Transverse colon (tissue), 4 donors: ENCODE measurements around a stretch of chr2.

DNA sequence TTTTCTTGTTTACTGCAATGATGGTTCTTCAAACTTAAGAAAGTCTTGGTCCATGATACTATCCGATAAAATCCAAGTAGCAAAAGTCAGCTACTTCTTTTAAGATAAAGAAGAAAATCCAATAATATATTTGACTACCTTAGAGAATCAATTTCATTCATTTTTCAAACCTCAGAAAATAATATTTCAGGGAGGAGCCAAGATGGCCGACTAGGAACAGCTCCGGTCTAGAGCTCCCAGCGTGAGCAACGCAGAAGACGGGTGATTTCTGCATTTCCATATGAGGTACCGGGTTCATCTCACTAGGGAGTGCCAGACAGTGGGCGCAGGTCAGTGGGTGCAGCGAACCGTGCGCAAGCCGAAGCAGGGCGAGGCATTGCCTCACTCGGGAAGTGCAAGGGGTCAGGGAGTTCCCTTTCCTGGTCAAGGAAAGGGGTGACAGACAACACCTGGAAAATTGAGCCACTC is 8.5 kb downstream of the EIPR1 start:
- PRO-cap = no peak
- RAMPAGE, long total RNA, 4 experiments = no peak in any of the 4 experiments

DNA sequence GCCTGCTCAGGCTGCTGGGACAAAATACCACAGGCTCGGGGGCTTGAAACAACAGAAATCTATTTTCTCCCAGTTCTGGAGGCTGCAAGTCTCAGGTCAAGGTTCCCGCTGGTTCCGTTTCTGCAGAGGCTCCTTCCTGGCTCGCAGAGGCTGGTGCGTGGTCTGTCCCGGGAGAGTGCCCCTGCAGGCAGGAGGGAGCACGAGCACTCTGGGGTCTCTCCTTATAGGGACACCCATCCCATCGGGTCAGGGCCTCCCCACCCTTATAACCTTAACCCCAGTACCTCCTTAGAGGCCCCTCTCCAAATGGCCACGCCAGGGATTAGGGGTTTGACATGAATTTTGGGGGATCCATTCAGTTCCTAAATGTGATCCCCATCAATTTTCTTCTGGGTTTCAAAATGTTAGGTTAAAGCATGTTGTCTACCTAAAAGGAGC is 17.4 kb upstream of the ADI1 start:
- PRO-cap = unidirectional peak, minus-strand start at position 122 of the sequence
- RAMPAGE, long total RNA, 4 experiments = no peak in any of the 4 experiments

- PRO-cap = no peak
- RAMPAGE, long total RNA, 4 experiments = no peak in any of the 4 experiments
Measured at GRCh38 chr2:3587216-3587869, 7.6 kb upstream of the COLEC11 start.

GRCh38 chr2:3901985-3902602 is 198.7 kb downstream of the DCDC2C start:
- PRO-cap = no peak
- RAMPAGE, long total RNA, 4 experiments = no peak in any of the 4 experiments

GRCh38 chr2:3912240-3912512 is 208.8 kb downstream of the DCDC2C start:
- PRO-cap = no peak
- RAMPAGE, long total RNA, 4 experiments = no peak in any of the 4 experiments

GRCh38 chr2:4132884-4133214 is 429.5 kb downstream of the DCDC2C start:
- PRO-cap = no peak
- RAMPAGE, long total RNA, 4 experiments = no peak in any of the 4 experiments

GRCh38 chr2:5059058-5059334 is 633.2 kb upstream of the SOX11 start:
- PRO-cap = no peak
- RAMPAGE, long total RNA, 4 experiments = no peak in any of the 4 experiments

- PRO-cap = no peak
- RAMPAGE, long total RNA, 4 experiments = no peak in any of the 4 experiments
Measured at GRCh38 chr2:5786856-5787307, 94.7 kb downstream of the SOX11 start.

DNA sequence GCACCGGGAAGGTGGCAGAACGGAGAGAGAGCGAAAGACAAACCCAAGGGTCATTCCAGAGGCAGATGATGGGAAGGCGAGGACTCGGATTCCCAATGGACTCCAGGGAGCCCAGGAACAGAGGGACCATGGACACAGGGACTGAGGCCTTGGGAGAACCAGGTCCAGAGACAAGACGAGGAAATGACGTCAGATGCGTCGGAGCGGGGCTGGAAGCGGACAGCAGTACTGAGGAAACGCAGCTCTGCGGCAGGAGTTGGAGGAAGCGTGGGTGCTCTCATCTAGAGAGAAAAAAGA is 44.9 kb downstream of the CMPK2 start:
- PRO-cap = no peak
- RAMPAGE, long total RNA, 4 experiments = no peak in any of the 4 experiments

DNA sequence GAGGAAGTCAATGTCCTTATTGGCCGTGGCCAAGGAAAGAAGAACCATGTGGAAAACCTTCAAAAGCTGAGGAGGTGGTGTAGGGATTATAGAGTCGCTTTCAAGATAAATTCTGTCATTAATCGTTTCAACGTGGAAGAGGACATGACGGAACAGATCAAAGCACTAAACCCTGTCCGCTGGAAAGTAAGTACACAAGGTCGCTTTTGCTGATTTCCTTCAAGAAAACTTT is 9.3 kb downstream of the RSAD2 start:
- PRO-cap = no peak
- RAMPAGE, long total RNA, 4 experiments = no peak in any of the 4 experiments

GRCh38 chr2:6890100-6890470 is 12.5 kb downstream of the RSAD2 start:
- PRO-cap = no peak
- RAMPAGE, long total RNA, 4 experiments = no peak in any of the 4 experiments

DNA sequence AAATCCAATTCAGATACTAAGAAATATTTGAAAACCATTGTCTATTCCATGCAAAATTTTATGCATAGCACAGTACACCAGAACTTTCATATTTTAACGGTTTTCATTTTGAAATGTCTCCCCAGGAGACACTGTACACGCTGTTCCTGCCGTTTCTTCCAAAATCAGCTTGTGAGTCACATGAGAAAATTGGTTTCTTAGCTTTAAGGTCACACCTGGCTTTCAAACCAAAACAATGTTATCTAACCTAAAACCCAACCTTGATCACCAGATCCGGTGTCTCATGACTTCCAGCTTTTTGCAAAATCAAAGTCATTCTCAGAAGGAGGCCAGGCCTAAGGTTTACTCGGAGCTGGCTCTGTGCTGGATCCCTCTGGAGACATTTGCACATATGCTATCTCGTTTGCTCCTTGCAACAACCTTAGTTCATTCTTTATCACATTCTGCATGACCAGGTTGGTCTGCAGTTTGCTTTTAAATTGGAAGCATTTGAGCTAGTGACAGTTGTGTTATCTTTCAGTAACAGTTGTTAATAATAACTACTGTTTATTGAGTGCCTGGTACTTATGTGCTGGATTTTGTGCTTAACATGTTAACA is 105.3 kb downstream of the RNF144A start:
- PRO-cap = no peak
- RAMPAGE, long total RNA, 4 experiments = no peak in any of the 4 experiments

DNA sequence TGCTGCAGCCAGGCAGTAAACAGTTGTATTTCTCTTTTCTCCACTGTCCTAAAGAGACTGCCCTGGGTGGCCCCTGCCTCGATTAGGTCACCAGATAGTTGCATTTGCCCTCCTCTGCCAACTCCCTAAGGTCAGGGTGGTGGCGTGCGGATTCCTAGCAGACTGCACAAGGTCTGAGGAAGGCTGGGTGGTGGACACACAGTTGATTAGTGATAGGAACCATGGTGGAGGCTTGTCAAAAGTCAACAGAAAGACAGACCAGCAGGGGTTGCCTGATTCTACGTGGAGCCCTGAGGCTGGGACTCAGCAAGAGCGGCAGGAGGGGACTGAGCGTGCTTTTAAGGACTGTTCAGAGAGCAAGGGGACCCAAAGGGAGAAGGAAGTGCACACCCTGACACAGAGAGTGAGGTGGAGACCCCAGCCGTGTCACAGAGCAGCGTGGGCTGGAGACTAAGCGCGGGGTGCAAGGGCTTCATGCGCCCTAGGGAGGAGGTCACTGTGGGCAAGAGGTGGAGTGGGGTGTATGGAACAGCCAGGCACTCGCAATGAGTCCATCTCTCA is 513.2 kb downstream of the RNF144A start:
- PRO-cap = unidirectional peak, plus-strand start at position 369 of the sequence
- RAMPAGE, long total RNA, 4 experiments = no peak in any of the 4 experiments

DNA sequence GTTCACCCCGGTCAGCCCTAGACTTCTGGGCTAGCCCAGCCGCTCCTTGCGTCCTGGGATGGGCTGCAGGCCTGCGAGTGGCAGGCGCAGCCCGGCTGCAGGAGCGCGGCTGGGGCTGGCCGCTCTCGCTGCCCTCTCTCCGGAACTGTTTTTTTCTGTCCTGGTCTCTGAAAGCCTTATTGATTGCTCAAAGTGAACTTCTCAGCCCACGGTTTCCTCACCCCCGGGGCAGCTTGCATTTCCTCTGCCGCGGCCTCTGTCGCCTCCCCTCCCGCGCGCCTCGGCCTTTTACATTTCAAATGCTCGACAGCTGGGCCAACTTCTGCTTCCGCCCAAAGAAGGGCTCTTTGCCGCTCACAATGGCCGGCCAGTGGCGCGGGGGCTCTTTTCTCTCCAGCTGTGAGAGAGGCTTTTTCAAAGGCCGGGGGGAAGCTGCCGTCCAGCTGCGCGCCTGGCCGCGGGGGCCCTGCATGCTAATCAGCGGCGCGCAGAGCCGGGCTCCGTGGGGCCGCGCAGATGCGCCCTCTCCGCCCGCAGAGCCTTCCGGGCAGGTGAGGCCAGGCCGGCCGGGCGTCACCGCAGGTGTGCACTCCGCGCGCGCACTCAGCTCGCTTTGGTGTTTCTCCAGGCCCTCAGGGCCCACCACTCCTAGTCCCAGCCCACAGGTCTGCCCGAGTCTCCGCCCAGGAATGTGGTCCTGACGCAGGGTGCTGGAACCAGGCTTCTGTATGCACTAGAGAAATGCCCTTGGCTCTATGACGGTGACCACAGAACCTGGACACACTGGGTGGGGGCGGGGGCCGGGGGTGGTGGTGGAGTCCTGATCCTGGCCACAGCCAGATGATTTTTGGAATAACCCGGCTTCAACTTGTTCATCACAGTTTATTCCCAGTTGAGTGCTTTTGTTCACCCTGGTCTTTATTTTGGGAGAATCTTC is 514.0 kb downstream of the RNF144A start:
- PRO-cap = bidirectional peak, plus-strand start at position 298 of the sequence, minus-strand start at position 147 of the sequence
- RAMPAGE, long total RNA, 4 experiments = no peak in any of the 4 experiments

- PRO-cap = bidirectional peak, plus-strand start at chr2:7727339, minus-strand start at chr2:7727186
- RAMPAGE, long total RNA, 4 experiments = no peak in any of the 4 experiments
Measured at GRCh38 chr2:7726882-7727591, 809.8 kb downstream of the RNF144A start.

DNA sequence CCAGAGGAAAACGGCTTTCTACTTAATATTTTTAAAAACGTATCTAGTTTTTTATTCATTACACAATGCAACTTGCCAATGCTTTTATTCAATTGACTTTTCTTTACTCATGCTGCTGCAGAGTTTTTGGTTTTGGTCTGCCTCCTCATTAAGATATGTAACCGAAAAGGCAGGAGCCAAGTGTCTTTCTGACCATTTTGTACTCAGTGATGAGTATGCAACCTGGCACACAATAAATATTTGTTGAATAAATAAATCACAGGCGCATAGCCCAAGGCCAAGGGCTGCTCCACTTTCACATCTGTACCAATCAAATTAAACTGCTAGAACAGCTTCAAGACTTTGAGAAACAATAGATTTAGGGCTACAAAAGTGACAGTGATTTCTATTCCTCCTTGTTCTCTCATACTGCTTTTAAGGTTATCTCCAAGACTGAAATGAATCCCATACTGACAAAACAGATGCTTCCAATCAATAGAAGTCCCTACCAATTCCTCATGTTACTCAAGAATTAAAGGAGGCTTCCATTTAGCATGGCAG is 828.2 kb downstream of the RNF144A start:
- PRO-cap = no peak
- RAMPAGE, long total RNA, 4 experiments = no peak in any of the 4 experiments

DNA sequence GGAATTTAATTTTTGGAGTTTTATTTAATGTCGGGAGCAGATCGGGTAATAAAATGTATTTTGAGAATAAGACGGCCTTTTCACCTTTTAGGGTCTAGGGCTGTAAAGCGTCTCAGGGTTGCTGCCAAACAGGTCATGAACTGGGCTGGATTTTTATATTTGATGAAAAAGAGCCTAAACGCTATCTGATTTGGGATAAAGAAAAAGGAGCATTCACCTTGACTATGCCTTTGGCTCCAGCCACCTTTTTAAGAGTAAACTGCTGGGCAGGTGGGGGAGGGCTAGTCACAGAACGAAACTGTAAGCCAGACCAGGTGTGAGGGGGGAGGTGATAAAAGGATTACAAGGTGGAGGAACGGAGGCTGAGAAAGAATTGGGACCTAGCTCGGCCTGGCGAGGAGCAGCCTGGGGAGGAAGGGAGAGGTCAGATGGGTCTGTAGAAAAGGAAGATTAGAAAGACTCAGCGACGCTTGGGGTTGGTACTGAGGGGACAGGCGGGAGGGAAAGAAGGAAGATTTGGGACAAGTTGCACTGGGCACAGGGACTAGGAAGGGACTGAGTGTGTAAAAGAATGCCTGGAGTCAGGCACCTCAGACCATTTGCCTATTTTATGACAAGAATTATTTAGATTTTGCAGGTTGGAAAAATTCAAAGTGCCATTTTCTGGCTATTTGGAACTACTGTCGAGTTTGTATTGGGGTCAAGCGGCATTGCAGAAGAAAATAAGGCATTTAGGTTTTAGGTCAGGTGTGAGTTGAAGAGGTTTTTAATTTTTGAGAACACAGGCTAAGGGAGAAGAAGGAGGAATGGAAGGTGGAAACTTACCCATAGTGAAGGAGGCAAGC is 805.3 kb upstream of the ID2 start:
- PRO-cap = no peak
- RAMPAGE, long total RNA, 4 experiments = no peak in any of the 4 experiments

GRCh38 chr2:8249150-8249750 is 432.6 kb upstream of the ID2 start:
- PRO-cap = no peak
- RAMPAGE, long total RNA, 4 experiments = no peak in any of the 4 experiments

GRCh38 chr2:8302000-8302563 is 379.8 kb upstream of the ID2 start:
- PRO-cap = bidirectional peak, plus-strand start at chr2:8302365, minus-strand start at chr2:8302125
- RAMPAGE, long total RNA, 4 experiments = no peak in any of the 4 experiments

DNA sequence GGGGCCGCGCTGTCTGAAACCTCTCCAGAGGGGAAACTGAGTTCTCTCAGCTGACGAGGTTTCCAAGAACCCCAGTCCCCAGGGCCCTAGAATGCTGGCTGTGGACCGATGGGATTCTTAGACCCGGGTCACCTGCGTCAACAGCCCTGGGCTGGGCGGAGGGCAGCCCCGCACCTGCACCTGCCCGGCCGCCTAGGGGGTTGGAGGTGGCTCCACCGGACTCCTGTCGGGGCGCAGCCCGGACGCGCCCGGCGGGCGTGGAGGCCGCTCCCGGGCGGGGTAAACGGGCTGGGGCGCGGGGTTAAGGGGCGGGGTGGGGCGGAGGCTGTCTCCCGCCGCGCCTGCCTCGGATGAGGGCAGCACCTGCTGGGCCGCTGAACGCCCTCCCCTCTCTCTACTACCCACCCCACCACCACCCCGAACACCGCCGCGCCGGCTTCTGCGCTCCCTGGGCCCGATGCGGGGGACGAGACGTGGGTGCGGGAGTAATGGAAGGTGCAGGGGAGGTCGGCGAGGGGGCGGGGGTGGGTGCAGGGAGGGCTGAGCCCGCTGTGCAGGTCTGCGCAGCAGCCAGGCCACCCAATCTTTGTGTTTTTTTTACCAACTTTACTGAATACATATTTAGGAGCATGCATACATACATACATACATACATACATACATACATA is 224.8 kb upstream of the ID2 start:
- PRO-cap = bidirectional peak, plus-strand start at position 359 of the sequence, minus-strand start at position 225 of the sequence
- RAMPAGE, long total RNA, 4 experiments = start-site peak on the minus strand in 1 of 4 experiments, centred at position 265 of the sequence, 5 reads per replicate